Neural cell (in vitro differentiated cells): ENCODE data around the genes HSD17B1 and PSMC3IP.

DNA sequence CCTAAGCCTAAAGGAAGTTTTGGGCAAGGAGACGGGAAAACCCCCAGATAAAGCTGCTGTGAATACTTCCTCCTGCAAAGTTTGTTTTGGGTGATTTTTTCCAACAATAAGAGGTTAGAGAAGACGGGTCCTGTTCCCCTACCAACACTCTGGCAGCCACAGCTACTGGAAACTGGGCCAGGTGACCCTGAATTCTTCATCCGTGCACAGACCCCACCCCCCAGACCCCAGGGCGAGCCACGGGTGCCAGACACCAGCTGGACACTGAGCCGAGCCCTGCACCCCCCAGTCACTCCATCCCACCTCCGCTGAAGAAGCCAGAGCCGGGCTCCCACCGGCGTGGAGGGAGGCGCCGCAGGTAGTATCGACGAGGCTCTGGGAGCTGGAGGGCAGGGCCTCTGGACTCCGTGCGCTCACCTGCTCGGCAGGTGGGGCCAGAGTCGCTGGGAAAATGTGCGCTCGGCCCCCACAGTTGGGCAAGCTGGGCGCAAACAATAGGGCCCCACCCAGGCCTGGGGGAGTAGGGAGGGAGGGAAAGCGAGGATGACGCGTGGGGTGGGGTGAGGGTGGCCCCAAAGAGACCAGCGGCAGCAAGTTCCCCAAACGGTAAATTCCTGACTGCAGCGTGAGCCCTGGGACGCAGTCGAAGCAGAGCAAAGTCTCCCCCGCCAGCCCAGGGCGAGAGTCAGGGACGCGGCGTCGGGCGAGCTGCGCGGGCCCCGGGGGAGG, 747 bp downstream of the JUP start:
- RAMPAGE, long total RNA: no peak

GRCh38 chr17:41792610-41793683, 6.4 kb upstream of the JUP start:
- RAMPAGE, long total RNA: no peak

DNA sequence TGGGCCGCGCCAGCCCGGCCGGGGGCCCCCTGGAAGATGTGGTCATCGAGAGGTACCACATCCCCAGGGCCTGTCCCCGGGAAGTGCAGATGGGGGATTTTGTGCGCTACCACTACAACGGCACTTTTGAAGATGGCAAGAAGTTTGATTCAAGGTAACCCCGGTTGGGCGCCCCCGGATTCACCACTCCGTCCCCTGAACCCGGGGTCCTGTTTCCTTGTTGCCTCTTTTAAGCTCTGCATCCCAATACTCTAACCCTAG, 252 bp downstream of the FKBP10 start:
- RAMPAGE, long total RNA: no peak

GRCh38 chr17:41878641-41879075, 13.4 kb upstream of the KLHL11 start:
- RAMPAGE, long total RNA: no peak

DNA sequence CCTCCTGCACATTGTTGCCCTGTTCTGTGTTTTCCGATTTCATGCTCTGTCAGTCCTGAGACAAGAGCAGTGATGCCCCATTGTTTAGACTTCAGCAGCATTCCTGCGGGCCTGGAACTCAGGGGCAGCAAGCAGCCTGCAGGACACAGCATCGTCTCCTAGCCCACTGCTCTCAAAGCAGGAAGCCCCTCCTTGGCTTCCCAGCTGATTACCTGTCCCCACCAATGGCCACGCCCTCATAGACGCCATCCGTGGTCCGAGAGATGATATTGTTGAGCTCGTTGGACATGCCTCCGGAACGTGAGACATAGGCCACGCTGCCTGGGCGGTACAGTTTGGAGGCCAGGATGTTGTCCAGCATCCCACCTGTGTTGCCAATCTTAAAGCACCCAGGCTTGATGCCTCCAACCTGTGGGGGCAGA, 20.7 kb upstream of the KLHL11 start:
- RAMPAGE, long total RNA: no peak

DNA sequence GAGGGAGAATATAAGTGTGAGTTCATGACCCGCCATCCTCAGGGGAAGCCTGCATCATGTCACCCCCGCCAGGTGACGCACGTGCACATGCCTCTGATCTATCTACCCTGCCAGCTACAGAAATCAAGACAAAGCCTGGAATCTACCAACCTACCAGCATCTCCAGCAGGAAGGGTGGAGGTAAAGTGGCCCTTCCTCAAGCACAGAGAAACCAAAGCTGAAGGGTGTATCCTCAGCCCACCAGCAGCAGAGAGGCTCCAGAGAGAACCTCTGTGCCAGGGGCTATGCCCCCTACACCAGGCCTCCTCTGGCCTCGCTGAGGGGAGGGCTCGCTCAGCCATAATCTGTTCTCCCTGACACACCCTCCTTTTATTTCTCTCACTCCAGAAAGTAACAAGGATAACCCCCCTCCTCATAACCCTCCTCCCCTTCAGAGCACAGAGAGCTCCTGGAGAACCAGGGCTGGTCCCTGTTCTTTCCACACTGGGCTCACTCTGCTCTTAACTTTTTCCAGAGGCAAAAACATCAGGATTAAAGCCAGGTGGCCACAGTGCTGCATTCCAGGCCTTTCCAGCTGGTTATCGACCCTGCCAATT, 23.4 kb downstream of the ACLY start:
- RAMPAGE, long total RNA: no peak

- RAMPAGE, long total RNA: no peak
These were observed 7.0 kb upstream of the CNP start for GRCh38 chr17:41959525-41959970.

DNA sequence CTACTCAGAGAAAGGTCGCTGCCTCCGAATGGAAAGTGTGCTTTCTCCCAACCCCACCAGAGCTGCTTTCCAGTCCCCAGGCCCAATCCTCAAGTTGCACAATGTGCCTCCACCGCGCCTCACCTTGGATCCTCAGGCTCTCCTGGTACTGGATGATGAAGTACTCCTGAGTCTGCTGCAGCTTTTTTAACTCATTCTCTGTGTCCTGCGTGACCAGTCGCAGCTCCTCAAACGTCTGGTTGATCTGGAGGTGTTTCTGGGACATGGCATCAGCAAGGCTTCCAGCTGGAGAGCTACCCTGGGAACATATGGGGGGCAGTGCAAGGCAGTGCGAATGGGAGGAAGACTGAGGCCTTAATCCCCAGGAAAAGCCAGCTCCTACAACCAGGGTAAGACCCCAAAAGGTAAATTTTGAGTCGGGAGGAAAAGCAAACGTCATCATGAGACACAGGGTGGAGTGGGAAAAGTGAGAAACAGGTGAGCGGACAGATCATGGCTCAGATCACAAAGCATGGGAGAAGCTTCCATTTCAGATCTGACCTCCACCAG, 29.0 kb upstream of the GHDC start:
- RAMPAGE, long total RNA: no peak

- RAMPAGE, long total RNA: no peak
These were observed 26.2 kb downstream of the STAT5B start for GRCh38 chr17:42249875-42250570.

GRCh38 chr17:42274356-42275204, 1.6 kb downstream of the STAT5B start:
- RAMPAGE, long total RNA: no peak

- RAMPAGE, long total RNA: no peak
These were observed 14.1 kb downstream of the STAT5A start for GRCh38 chr17:42302481-42302680.

DNA sequence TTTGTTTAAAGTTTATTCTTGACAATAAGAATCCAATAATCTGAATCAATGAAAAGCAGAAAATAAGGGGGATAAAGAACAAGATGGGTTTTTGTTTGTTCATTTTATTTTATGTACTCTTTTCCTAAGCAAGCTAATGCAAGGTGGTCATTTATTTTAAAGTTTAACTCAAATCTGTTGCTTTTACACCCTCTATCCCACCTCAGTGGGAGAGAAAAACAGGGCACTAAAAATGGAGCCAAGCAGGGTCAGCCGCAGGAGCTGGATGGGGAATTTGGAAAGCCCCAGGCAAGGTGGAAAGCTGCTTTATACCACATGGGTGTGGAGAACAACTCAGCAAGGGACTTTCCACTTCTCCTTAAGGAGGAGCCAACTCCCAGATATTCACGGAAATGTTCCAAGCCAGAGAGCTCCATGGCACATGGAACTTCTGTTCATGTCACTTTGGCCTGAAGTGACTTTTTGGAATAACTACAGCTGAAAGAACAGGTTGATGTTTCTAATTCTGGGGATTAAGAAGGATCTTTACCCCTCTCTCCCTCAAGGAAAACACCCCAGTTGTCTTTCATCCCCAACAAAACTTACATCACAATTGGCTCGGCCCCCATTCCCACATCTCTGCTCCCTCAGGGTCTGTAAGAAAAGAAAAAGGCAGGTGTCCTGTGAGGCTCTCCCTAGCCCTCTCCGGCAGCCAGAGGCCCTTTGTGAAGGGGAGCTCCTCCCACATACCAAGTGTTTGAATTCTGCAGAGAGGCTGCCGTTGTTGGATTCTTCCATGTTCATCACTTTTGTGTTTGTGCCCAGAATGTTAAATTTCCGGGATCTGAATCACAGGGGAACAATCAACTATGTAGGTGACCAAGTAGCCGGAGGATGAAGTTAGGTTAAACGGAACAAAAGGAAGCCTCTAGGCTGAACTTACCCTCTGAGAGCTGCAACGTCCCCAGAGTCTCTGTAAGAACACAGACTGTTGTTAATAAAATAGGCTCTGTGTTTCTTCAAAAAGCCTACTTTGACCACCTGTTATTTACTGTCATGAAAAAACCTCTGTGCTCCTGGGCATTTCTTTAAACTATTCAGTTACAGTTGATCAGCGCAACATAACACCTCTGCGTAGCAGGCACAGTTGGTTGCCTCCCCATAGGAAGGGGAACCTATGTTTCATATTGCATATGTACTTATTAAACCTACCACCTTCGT, 40.9 kb downstream of the STAT5A start:
- RAMPAGE, long total RNA: no peak

DNA sequence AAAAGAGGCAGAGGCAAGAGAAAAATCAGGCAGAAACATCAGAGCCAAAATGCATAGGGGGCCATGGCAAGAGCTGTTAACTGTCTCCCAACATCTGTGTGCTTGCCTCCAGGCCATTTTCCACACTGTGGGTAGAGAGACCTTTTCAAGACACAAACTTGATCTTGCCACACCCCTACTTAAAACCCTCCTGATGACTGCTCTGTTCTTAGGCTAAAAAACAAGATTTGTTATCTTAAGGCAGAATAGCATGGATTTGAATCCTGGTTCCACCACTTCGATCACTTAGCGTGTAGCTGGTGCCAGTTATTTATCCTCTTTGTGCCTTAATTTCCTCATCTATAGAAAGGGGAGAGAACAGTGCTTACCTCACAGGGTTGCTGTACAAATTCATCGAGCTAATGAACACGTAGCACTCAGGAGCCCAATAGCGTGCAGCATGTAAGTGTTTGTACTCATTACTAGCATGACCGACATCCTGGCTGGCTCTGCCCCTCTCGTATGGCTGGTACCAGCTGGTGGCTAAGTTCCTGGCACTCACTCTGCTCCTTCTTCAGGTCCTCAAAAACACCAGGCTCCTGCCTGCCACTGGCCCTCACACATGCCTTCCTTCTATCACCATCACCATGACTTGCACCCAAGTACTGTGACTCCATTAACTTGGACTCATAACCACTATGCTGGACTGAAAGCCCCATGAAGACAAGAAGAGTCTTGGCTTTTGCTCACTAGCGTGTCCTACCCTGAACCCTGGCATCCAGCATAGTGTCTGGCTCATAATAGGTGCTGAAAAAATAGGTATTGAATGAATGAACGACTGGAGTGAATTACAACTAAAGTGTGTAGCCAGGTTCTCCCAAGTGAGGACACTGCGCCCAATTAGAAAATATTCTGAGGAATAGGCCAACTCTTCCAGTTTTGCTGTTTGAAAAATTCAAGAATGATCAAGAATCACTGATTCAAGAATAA, 25.6 kb downstream of the STAT3 start:
- RAMPAGE, long total RNA: no peak

GRCh38 chr17:42365073-42365694, 23.1 kb downstream of the STAT3 start:
- RAMPAGE, long total RNA: no peak

DNA sequence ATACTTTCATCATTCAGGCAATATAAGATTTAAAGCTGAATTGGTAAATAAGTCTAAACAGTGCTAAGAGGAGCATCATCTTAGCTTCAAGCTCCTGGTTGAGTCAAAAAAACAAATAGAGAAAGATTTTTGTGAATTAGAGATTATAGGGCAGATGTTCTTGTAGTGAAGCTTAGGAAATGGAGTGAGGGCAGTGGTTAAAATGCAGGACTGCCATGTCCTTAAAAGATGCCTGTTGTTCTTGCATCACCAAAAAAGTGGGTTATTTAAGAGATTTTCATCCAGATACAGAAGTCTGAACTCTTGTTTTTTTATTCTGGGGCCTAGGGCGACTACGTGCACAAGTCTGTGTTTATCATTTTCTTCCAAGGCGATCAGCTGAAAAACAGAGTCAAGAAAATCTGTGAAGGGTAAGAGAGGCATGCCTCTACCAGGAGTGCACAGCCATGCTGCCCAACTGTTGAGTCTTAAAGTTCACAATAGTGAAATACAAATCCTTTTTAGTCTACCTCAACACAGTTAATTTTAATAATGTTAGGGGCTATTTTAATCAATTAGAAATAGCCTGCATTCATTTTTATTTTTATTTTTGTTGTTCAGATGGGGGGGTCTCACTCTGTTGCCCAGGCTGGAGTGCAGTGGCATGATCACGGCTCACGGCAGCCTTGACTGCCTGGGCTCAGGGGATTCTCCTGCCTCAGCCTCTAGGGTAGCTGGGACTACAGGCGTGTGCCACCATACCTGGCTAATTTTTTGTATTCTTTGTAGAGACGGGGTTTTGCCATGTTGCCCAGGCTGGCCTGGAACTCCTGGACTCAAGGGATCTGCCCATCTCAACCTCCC, 21.9 kb downstream of the ATP6V0A1 start:
- RAMPAGE, long total RNA: no peak

DNA sequence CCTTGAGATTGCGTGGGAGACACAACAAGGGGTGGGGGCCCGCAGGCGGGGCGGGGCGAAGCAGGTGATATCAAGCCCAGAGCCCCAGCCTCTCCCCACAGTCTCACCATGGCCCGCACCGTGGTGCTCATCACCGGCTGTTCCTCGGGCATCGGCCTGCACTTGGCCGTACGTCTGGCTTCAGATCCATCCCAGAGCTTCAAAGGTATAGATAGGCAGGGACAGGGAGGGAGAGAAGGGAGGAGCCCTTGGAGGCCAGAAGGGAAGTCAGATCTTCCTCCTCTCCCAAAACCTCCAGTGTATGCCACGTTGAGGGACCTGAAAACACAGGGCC, at the start of gene HSD17B1:
Gene HSD17B1, plus strand, starts transcription at position 98 of the 334 bp plus-strand sequence.
- RAMPAGE, long total RNA: no peak

GRCh38 chr17:42564612-42565751, 1.9 kb upstream of the MLX start:
- RAMPAGE, long total RNA: no peak

DNA sequence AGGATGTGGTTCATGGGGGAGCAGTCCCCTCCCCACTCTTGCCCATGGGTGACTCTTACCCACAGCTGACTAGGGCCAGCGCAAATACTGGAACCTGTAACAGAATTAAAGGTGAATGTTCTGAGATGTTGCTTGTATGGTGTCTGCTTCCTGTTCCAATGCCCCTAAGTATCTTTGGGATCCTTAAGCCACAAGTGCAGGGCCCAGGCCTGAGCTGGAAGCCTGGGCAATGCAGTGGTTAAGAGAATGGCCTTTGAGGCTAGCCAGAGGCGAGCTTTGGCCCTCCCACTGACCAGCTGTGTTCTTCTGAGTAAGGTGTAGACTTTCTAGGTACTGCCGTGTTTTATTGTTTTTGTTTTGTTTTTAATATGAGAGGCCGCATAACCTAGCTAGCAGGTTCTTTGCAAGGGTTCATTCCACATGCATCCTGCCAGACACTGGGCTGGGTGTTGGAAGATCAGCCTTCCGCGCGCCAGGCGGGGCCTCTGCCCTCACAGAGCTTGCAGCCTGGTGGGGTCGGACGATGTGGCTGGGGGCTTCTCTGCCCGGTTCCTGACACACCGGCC, 665 bp upstream of the MLX start:
- RAMPAGE, long total RNA: no peak

DNA sequence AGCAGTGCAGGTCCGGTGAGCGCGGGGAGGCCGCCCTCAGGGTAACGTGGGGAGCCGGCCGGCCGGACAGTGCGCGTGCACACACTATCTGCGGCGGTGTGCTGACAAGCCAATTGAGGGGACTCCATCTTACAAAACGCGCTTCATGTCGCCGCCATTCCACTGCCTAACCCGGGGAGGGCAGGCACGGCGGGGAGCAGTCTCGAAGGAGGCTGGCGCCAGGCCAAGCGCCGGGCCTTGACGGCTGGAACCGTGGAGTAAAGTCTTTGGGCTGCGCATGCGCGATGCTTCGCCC, 235 bp upstream of the MLX start:
- RAMPAGE, long total RNA: start-site peak on the minus strand centred at position 234 of the sequence, 19 bp wide, 20 and 13 reads in 2 replicates

DNA sequence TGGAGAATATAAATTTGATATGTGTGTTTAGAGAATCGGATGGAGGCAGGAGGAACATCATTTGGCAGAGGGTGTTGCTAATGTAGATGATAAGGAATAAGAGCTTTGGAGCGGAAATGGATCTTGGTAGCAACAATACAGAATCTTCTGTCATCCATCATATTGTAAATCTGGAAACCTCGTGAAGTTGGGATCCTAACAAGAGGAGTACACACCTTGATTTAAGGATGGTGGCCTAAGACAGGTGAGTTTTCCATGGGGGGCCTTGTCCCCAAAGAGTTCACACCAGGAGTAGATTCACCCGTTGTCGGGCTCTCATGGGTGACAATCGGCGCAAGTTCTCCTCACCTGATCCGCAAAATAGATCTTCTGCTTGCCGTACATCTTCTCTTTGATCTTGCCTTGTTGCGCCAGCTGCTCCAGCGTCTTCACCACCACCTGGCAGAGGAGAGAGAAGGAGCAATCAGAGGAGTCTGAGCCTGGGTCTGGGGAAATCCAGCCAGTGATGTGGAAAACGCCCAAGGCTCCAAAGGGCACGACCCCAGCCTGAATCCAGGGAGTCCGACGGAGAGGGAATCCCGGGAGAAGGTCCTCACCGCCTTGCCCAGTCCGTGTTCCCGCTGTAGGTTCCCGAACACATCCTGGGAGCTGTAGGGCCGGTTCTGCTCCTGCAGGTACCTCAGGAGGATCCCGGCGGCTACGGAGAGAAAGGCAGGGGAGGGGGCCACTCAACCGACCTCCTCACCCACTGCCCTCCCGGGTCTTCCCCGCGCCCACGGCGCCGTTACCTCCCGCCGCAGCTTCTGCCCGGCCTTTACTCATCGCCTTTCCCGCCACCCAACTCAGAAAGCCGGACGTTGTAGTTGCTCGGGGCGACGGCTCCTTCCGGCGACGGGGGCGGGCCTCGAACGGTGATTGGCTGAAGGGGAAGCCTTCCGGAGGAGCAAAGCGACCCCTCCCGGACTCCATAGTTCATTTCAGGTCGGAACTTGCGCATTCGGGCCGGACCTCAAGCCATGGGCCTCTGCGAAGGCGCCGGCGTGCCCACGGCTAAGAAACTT, at the start of gene PSMC3IP:
Gene PSMC3IP, minus strand, starts transcription at position 865 of the 1,061 bp plus-strand sequence.
- RAMPAGE, long total RNA: start-site peak on the minus strand centred at position 851 of the sequence, 85 bp wide, 331 and 1,287 reads in 2 replicates